Right common carotid artery plus branches (tissue), 1 donor: ENCODE measurements around the gene HSPA8.

DNA sequence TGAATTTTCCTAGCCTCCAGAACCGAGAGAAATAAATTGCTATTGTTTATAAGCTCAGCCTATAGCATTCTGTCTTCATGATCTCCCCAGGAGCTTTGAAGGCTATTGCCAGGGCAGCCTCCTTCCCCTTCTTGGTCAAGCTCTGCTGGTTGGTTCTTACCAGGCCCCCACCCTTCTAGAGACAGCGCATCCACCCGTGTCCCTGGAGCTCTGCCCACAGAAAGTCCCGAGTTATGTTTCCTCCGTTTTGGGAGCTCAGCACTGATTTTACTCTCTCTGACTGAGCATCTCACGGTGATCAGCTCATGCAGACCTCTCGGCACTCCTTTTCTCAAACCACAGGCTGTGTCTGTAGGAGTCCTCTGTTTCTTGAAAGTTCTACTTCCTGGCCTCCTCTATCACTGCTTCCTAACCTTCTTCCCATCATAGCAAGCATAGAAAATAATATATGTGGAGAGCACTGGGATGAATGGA, 124.5 kb downstream of the SORL1 start:
- PRO-cap = no peak

DNA sequence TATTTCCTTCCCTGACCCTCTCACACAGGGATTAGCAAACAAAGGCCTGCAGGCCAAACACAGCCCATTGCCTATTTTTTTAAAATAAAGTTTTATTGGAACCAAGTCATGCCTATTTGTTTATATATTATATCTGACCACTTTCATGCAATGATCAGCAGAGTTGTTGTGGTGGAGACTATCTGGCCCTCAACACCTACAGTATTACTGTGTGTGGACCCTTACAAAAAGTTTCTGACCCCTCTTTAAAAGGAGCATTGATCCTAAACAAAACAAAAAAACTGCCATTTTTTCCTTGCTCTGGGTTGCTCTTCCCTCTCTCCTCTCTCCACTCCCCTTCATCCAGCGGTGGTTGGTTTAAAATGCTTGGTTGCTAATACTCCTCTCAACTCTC, 168.0 kb downstream of the SORL1 start:
- PRO-cap = no peak

- PRO-cap = no peak
Measured at GRCh38 chr11:121689222-121689745, 237.2 kb downstream of the SORL1 start.

DNA sequence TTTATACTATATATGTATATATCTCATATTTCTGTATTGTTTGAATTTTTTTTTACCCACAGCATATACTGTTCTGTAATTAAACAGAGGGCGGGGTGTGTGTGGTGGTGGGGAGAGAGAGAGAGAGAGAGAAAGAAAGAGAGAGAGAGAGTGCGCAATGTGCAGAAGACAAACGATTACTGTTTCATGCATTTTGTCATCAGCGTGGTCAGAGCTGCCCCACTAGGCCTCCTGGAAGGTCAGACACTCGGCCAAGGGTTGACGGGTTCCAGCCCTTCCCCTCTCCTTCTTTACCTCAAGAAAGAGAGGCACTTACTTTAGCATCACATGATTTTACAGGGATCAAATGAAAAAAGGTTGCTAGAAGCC, 269.8 kb downstream of the SORL1 start:
- PRO-cap = unidirectional peak, plus-strand start at position 242 of the sequence

- PRO-cap = no peak
Measured at GRCh38 chr11:122196833-122197646, 81.0 kb upstream of the BLID start.

DNA sequence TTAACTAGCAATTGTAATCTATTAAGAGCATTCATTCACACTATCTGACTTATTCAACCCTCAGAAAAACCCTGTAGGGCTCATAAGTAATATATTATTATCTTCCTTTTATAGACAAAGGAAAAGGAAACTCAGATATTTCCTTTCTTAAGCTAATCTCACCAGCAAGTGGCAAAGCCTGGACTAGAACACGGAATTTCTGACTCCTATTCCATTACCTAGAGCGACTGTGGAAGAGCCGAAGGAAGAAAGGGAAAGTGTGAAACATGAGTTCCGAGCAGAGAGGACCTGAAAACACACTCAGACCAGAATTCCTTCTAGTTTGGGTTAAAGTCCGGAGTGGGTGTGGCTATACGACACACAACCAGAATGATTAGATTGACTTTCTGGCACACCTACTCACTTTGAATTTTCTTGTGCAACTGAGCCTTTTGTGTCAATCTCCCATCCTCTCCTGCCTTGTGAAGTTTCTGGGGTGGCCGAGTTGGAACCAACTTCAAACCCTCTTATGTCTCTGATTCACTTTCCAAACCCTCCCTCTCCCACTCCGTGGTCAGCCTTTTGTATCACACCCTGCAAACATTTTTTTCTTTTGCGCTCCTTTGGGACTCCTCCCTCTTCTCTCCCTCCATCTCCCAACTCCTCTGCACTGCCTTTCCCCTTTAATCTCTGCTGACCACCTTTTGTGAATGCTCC, 86.2 kb upstream of the BLID start:
- PRO-cap = bidirectional peak, plus-strand start at position 402 of the sequence, minus-strand start at position 302 of the sequence

DNA sequence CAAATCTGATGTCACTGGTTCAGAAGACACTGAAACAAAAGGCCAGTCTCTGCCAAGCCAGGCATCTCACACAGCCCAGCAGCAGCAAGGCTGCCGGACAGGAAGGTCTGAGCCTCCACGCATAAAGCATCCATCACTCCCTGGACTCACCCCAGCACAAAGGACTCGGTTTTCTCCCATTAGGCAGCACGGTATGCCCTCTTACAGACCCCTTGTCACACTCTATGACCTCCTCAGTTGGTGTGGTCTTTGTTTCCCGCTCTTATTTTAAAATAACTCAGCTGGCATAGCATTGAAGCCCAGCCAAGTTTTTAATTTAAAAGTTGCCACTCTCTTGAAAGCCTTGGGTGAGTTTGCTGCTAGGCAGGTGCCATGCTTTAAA, 204.3 kb upstream of the BLID start:
- PRO-cap = no peak

- PRO-cap = no peak
Measured at GRCh38 chr11:122393139-122393740, 262.3 kb upstream of the UBASH3B start.

DNA sequence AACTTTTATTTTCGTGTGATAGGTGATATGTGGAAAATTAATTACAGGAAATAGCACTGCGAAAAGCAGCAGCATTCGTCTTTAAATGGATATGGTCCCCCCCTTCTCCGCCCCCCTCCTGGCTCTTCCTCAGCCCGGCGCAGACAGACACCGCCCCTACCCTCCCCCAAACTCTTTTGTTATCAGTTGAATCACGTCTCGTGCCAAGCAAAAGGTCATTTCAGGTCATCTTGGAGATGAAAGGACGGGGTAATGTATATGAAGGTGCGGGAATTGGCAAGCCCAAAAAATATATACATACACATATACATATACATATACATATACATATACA, 214.7 kb upstream of the UBASH3B start:
- PRO-cap = no peak

GRCh38 chr11:122690773-122691859, 35.6 kb downstream of the UBASH3B start:
- PRO-cap = unidirectional peak, minus-strand start at chr11:122691420

DNA sequence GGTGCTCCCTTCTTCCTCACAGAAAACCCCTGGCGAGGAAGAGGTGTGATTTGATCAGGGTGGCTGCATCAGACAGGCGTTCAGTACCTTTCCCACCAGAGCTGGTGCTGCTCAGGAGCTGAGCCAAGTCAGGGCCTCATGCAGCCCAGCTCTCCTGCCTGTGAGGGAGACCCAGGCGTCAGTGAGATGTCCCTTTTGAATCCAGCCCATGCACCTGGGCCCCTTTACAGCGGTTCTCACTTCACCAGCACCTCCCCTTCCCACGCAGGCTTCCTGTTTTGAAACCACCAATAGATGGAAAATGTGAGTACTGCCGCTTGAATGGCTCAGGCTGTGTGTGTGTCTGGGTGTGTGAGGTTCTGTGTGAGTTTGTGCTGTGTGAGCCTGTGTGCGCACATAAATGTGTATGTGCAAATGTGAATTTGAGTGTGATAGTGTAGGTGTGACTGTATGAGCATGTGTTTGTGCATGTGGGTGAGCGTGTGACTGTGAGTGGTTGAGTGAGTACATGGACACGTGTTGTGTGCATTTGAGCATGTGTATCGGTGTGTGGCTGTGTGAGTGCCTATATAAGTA, 88.5 kb downstream of the UBASH3B start:
- PRO-cap = no peak

DNA sequence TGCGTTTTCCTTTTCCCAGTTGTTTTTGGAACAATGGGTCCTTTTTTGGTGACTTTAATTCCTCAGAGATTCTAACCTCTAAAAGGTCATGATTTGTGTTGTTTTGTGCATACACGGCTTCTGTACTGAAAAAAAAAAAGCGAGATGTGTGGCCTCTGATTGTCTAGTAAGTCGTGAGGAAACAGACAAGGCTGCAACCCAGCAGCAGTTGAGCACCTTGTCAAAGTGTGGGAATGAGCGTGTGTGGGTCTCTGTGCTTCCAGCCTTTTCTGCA, 64.4 kb upstream of the CRTAM start:
- PRO-cap = no peak

DNA sequence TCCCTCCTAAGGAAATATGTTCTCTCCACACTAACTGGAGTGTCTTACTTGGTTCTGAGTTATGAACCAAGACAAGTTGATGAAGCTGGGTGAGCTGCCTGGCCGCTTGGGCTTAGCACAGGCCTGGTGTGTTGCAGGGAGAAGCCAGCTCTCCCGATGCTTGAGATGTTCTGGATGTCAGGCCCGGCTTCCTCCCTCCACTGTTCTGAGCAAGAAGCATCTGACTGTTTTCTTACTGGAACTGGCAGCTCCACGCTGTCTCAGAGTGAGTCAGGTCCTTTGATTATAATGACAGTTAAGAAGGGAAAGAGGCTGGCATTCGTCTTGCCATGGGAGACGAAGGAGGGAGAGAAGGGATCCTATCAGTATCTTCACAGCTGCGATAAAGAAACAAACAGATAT, 46.5 kb upstream of the CRTAM start:
- PRO-cap = no peak

GRCh38 chr11:122862091-122862568, 20.4 kb upstream of the JHY start:
- PRO-cap = no peak

- PRO-cap = bidirectional peak, plus-strand start at chr11:123062656, minus-strand start at chr11:123062139
Measured at GRCh38 chr11:123061115-123062257, at the start of gene HSPA8. Gene HSPA8, minus strand, starts transcription at chr11:123062136.

DNA sequence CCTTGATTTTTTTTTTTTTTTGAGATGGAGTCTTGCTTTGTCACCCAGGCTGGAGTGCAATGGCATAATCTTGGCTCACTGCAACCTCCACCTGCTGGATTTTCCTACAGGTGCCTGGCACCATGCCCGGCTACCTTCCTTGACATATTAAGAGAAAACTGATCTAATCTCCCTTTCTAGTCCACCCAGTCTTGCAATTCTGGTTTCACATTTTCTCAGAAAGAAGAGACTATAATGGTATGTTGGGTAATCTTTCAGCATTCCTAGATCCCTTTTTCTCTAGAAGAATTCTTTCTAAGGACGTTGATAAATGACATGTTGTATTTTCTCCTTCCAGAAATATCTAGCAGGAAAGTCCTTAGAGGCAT, 10.4 kb upstream of the HSPA8 start:
- PRO-cap = no peak

GRCh38 chr11:123206747-123207461, 11.9 kb upstream of the CLMP start:
- PRO-cap = no peak

DNA sequence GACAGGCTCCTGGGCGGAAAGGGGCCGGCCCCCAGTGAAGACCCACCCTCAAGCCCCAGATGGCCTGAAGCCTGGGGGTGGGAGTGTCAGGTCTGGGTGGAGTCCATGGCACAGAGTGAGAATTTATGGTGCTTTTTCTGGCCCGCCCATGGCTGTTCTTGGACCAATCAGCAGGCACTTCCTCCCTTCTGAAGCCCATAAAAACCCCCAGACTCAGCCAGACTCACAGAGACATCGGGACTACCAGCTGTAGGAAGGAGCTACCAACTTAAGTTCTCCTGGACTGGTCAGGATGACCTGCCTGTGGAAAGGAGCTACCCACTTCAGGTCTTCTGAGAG, 104.0 kb upstream of the CLMP start:
- PRO-cap = no peak

- PRO-cap = no peak
Measured at GRCh38 chr11:123302669-123303198, 107.7 kb upstream of the CLMP start.

DNA sequence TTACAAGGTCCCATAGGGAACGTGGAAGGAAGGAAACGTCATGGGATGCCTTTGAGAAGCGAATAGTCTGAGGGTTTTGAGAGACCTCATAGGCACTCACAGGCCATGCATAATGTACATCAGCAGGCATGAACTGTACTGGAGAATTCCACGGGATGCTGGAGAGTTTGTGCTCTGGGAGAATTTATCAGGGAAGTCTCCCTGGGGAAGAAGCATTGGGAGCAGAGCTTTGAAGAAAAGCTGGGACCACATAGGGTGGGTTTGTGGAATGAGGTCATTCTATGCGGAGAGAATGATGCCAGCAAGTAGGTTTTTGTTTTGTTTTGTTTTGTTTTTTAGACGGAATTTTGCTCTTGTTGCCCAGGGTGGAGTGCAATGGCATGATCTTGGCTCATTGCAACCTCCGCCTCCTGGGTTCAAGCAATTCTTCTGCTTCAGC, 112.1 kb downstream of the SCN3B start:
- PRO-cap = no peak